Cardiac muscle cell (in vitro differentiated cells and primary cell): ENCODE data around the genes PPP2R5D and CUL9.

- RAMPAGE, long total RNA, result no peak
- RRBS, result no CpG with 5 or more reads among the region's 12 CpGs
These were observed 19.8 kb downstream of the C6orf132 start for GRCh38 chr6:42122478-42123199.

DNA sequence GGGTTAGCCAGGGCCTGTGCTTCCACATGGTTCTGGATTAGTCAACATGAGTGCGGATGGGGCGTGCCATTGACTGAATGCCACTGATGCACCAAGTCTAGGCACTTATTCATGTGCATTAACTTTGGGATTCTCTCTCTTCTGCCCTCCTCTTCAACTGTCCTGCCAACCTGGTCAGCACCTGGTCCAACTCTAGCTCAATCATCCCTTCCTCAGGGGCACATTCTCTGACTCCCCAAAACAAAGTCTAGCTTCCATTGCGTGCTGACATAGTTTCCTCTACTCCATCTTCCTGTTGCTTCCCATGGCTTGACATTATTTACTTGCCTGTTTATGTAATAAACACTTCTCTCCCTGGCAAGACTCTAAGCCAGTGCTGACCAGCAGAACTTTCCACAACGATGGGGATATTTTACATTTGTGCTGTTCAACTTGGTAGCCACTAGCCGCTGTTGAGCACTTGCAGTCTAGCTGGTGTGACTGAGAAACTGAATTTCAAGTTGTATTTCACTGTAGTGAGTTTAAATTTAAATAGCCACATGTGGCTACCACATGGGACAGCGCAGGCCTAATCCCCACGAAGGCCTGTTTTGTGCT, 116.1 kb downstream of the TRERF1 start:
- RAMPAGE, long total RNA, result no peak
- RRBS, result no CpG with 5 or more reads among the region's 7 CpGs

DNA sequence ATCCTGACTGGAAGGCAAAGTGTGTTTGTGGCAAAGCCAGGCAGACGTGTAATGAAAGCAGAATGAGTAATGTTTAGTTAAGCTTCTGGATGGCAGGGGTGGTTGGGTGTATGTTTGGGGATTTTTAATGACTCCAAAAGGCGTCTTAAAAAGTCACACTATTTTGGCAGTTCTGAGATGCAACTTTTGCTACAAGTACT, 94.1 kb downstream of the TRERF1 start:
- RAMPAGE, long total RNA, result no peak
- RRBS, result no CpG with 5 or more reads among the region's 2 CpGs

DNA sequence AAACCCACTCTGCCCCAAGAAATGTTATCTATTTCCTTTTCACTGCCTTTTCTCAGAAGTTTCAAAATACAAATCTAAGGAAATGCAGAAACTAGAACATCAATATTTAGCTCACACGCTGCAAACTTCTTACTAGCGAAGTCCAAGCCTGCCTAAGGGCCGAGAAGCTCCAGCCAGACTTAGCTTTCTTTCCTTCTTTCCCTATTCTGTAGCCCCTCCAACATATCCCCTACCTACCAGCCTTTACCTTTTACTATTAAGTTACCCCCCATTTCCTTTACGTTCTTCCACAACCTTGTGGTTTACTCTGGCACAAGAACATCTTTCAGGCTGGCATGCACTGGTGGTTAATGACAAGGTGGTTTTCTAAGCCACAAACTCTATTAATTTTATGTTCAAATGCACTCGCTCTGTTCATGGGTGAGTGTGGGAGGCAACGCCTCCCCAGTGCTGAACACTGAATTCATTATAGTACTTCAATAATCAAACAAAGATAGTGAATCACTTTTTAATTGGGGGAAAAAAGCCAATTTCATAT, 64.5 kb downstream of the TRERF1 start:
- RAMPAGE, long total RNA, result no peak
- RRBS, result no CpG with 5 or more reads among the region's 6 CpGs

- RAMPAGE, long total RNA, result no peak
- RRBS, result no CpG with 5 or more reads among the region's 11 CpGs
These were observed 44.4 kb downstream of the TRERF1 start for GRCh38 chr6:42407195-42407760.

DNA sequence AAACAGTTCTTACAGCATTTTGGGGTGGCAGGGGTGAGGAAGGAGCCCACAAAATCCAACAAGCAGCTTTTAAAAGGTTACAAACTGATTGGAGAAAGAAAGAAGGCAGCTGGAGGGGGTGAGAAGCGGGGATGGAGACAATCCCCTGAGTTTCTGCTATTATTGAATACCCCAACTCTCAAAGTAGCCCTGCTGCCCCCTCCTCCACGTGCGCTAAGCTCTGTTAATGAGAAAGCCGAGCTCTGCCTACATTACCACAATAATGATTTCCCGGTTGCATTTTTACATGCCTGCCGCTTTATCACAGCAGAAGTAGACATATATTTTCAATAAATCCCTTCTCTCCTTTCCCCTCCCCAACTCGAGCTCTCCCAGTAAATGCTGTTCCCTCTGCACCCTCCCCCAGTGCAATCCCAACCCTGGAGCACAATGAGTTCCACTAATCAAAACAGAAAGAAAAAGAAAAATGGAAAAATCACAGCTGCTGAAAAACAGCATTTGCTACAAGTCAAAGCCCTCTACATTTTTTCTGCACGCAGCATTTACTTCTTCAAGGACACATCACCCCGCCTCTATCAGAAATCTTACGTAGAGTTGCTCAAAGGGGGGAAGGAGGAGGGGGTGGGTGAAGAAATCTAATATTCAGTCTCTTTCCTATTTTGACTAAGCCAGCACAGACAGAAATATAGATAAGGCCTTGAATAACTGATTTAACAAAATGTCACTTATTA, 10.8 kb downstream of the TRERF1 start:
- RAMPAGE, long total RNA, result no peak
- RRBS, result no CpG with 5 or more reads among the region's 10 CpGs

DNA sequence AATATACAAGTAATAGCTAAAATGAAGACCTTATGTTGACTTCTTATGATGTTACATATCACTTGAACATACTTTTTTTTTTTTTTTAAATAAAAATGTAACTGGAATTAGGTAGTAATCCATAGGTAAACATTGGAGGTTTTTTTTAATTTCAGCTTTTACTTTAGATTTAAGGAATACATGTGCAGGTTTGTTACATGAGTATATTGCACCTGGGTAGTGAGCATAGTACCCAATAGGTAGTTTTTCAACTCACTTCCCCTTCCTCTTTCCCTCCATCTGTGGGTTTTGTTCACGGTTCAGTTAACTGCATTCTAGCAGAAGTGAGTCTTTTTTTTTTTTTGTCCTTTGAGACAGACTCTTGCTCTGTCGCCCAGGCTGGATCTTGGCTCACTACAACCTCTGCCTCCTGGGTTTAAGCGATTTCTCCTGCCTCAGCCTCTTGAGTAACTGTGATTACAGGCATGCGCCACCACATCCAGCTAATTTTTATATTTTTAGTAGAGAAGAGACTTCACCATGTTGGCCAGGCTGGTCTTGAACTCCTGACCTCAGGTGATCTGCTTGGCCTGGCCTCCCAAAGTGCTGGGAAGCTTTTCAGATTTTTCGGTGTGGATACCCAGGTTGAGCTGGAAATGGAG, 8.7 kb downstream of the UBR2 start:
- RAMPAGE, long total RNA, result no peak
- RRBS, result no CpG with 5 or more reads among the region's 5 CpGs

GRCh38 chr6:42726446-42727695, 4.5 kb upstream of the PRPH2 start:
- RAMPAGE, long total RNA, result no peak
- RRBS, result 4% methylated on average over 5 of the region's 71 CpGs

DNA sequence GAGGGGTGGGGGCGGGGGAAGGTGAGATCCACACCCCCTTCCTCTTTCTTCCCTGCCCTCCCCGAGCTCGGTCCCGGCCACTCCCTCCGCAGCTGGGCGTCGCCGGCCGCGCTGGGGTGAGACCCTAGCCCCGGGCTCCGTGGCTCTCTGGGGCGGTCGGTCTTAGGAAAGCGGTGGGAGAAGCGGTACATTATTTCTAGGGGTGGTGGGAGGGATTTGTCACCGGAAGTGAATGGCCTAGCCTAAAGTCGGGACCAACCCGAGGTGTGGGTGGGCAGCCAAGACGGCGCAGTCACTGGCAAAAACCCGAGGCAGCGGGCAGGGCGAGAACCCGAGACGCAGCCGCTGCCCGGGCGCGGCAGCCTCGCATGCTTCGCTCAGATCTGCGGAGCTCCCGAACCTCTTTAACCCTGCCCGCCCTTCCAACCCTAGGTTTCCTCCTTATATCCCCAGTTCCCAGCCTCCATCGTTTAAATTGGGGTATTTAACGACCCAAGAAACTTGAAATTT, 1.1 kb upstream of the TBCC start:
- RAMPAGE, long total RNA, result no peak
- RRBS, result 3% methylated on average over 6 of the region's 37 CpGs

DNA sequence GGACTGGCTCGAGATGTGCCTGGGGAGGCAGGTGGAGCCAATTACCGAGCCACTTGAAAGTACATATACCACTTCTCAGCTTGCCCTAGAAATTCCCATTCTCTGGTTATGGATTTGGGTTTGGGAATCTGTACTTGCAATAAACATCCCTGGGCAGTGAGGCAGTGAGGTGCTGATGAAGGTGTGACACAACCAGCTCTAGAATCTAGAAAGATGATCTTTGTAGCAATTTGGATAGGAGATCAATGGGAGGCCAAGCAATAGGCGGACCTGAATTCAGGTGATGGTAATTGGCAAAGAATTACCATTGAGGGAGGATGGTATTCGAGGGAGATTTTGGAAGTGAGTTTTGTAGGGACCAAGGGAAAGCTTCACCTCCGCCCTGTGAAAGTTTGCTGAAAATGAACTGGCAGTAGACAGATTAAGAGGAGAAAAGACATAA, 9.3 kb upstream of the BICRAL start:
- RAMPAGE, long total RNA, result no peak
- RRBS, result no CpG with 5 or more reads among the region's 5 CpGs

GRCh38 chr6:42820649-42821732, 39.1 kb downstream of the BICRAL start:
- RAMPAGE, long total RNA, result no peak
- RRBS, result no CpG with 5 or more reads among the region's 12 CpGs

DNA sequence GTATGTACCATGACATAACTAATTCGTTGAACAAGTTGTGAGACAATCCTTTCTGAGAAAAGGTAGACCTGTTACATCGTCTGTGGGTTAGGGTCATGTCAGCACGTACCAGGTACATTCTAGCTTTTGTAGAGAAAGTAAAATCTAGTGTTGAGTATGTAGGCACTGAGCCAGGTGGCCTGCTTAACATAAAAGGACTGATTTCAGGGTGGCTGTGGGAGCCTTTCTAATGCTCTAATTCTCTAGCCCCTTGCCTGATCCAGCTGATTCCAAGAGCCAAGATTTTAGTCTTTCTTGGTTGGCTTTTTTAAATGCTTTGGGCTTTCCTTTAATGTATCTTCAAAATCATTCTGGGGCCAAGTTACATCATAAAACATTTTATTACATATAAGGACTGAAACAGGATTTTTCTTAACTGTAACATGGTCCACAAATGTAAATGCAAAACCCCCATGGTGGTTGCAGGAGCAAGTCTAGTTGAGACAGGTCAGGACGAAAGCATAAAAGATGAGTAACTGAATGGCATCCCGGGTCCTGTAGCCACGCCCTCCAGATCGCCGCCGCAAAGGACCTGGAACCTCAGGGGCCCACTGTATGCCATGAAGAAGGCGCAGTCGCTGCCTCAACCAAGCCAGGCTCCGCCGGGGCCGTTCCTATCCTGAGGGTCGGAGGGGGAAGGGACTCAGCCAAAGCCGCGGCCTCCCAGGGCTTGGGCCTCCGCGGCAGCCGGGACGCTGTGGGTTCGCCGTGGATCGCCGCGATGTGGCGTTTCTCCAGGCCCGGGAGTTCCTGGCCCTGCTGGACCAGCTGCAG, 511 bp downstream of the C6orf226 start:
- RAMPAGE, long total RNA, result no peak
- RRBS, result 1% methylated on average over 24 of the region's 28 CpGs

DNA sequence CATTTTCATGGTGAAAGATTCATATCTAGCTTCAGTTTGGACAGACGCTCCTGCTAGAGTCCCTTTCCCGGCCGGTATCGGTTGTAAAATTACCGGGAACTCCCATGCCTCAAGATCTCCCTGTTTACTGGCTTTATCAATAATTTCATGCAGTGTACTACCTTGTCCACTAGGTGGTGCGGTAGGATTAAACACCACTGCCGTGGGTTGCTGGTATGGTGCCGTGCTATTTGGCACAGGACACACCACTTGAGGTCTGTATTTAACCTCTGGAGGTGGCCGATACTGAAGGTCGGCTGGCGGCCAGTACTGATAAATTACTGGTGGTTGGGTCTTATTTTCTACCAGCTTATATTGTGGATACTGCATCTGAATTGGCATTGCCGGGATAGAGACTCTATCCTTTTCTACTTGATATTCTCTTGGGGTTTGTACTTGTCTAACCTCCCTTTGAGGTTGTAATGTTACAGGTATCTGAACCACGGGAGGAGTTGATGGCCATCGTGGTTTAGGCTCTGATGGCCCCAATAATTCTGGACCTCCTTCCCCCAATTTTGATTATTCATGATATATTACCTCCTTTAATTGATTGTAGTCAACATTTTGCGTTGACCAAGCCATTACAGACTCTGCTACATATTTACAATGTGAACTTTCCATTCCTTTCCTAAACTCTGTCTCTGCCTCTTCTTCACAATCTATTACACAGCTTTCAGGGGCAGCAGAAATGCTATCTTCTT, 11.0 kb upstream of the C6orf226 start:
- RAMPAGE, long total RNA, result no peak
- RRBS, result no CpG with 5 or more reads among the region's 15 CpGs

DNA sequence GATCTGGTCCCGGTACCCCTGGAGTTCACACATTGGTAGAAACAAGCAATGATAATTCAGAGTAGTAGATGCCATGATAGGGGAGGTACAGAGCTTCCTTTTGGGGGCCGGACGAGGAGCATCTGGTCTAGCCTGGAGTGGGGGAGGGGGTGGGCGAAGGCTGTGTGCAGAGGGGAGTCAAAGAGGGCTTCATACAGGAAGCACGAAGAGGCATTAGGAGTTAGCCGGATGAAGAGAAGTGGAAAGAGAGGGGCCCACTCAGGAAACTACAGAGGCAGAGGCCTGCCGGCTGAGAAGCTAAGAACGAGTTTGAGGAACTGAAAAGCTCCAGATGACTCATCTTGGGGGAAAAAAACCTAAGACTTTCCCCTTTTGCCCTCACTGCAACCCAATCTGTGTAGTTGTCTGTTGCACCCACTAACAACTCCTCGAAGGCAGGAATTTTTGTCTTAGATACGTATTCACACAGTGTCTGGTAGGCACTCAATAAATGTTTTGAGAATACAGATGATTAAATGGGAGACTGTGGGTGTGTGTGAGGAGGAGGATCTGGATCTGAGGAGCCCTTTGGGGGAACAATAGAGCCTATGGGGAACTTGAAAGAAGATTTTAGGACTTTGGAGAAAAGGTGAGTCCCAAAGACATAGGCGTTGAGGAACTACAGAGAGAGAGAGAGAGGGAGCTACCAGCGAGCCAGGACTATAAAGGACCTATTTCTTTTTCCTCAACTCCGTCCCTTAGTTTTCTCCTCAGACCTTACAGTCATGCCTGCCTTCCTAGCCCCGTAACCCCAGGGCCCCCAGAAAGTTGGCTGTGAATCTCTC, 809 bp downstream of the CNPY3 start:
- RAMPAGE, long total RNA, result no peak
- RRBS, result 1% methylated on average over 6 of the region's 14 CpGs

DNA sequence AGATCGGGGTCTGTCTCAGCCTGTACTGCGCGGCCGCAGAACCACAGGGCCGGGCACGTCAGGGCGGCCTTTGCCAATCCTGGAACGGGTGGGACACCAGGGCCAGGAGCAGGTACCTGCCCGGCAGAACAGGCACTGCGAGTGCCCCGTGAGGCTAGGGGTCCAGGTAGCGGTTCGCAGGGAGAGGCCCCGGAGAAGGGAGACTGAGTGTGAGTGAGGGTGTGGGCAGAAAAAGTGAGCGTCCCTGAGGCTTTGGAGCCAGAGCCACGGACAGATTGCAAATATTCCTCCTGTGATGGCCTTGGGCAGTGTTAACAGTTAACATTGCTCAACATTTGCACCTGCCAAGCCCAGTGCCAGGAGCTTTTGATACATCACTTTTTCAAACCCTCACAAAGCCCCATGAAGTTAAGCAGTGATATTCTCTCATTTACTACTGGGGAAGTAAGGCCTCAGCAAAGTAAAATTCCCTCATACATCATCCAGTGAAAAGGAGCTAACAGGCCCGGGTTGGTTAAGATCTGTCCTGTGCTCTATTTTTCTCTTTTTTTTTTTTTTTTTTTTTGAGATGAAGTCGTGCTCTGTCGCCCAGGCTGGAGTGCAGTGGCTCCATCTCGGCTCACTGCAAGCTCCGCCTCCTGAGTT, 575 bp downstream of the GNMT start:
- RAMPAGE, long total RNA, result no peak
- RRBS, result 21% methylated on average over 13 of the region's 21 CpGs

DNA sequence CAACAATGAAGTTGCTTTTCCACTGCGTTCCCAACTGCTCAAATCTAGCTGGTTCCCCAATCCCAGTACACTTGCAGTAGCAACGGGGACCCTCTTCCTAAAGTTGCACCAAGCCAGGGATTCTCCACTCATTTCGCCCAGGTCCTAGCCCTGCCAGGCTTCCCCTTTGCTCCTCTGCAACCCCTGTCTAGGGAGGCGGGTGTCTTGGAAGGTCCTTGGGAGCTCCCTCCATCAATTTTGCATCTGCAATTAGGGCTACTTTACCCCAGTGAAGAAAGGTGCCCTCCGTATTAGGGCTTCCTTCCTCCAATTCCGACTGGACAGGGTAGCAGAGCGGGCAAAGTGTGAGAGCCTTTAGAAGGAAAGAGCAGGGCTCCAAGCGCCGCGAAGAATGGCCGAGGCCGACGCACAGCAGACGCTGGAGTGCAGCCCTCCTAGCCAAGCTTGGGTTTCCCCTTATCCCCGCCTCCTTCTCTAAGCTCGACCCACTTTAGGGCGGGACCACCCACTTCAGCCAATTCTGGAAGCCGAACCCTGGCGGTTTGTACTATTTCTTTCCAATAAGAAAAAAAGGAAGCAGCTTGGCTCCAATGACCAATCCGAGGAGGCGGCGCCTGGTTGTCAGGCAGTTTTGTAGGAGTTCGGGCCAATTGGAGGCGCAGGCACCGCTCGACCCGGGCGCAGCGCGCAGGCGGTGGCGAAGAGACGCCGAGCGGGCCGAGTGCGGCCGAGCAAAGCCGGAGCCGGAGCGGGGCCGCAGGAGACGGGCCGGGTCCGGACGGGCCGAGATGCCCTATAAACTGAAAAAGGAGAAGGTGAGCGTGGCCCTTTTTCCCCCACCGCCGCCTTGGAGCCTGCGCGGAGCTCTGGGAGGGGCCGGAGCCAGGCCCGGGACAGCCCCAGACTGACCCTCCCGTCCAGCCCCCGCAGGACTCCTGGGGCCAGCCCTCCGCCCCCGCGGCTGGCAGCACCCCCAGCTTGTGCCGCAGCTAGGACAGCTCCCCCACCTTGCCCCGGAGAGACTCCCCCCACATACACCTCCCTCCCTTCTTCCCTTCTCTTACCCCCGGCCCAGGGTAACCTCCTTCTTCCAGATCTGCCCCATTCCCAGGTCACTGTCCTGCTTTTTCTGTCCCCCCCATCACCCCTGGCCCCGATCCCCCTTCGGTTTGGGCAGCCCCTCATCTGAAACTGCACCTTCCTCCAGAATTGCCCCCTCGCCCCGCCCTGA, at the start of gene PPP2R5D:
PPP2R5D (plus strand) TSS at position 681 of the 1,231 bp plus-strand sequence.
- RAMPAGE, long total RNA, result start-site peak on the plus strand centred at position 703 of the sequence, 55 bp wide, 671 and 444 reads in 2 replicates
- RRBS, result 2% methylated on average over 21 of the region's 66 CpGs

DNA sequence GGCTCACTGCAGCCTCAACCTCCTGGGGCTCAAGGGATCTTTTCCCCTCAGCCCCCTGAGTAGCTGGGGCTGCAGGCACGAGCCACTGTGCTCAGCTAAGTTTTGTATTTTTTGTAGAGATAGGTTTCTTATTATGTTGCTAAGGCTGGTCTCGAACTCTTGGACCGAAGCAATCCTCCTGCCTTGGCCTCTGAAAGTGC, 10.7 kb downstream of the PPP2R5D start:
- RAMPAGE, long total RNA, result no peak
- RRBS, result no CpG with 5 or more reads among the region's 3 CpGs

DNA sequence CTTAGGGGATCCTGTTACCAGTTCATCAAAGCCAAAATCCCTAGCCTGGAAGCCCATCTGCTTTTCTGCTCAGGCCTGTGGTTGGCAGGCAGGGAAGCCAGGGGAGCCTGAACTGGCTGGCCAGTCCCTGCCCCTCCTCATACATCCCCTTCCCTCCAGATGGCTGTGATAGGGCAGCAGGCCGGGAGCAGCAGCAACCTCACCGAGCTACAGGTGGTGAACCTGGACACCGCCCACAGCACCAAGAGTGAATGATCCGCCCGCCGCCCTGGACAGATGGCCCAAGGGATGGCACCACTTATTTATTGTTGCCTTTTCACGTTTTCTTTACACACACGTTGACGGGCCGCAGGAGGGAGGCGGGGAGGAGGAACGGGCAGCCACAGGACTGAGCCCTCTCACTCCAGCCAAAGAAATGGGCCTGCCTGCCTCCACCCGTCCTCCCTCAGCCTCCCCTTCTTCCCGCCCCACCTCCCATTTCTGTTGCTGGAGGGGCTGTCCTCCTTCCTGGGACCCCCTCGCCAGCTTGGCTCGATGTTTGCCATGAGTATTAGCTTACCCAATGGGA, 3.0 kb upstream of the CUL9 start:
- RAMPAGE, long total RNA, result no peak
- RRBS, result no CpG with 5 or more reads among the region's 16 CpGs

DNA sequence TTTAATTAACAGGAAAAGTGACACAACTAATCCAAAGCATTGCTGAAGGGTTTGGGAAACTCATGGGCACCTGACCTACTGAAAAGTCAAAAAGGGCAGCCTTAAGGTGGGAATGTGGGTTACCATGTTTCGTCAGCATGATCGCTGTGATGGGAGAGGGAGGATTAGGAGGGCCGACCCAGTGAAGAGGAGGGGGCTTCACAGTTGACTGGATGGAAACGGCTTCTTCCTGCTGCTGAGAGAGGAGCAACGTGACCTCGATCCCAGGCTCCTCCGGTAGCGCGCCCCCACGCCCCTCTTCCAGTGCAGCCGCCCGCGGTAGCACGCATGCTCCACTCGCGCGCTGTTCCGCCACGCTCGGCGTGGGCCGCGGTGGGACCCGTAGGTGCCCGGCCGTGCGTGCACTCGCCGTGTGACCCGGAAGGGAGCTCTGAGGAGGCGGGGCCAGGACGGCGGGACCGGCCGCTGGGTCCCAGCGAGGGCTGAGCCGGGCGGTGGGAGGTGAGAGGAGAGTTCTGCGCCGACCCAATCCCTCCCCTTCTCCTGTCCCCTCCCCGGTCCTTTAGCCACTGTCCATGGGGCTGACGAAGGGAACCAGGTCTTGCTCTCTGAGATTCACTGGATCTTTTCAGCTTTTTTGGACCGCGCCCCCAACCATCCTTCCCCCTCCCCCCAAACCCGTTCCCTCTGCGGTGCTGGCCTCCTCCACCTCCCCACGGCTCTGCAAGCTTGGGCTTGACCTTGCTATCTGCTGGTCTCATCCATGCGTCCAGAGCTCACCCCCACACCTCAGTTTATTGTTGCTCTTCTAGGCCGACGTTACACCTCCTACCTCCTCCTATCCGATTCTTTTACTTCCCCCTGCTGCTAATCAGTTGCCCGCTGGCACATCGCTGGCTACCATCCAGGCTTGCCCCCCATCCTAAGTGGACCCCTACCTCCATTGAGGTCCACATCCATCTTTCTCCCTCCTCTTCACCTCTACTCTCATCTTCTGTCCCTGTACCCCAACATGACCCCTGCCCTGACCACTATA, at the start of gene CUL9:
CUL9 (plus strand) TSS at position 448 of the 1,036 bp plus-strand sequence.
- RAMPAGE, long total RNA, result no peak
- RRBS, result 2% methylated on average over 20 of the region's 53 CpGs

- RAMPAGE, long total RNA, result no peak
- RRBS, result no CpG with 5 or more reads among the region's 21 CpGs
These were observed 12.1 kb downstream of the ZNF318 start for GRCh38 chr6:43357172-43357826.